MCF 10A (cell line): ENCODE data around the gene DENND11.

DNA sequence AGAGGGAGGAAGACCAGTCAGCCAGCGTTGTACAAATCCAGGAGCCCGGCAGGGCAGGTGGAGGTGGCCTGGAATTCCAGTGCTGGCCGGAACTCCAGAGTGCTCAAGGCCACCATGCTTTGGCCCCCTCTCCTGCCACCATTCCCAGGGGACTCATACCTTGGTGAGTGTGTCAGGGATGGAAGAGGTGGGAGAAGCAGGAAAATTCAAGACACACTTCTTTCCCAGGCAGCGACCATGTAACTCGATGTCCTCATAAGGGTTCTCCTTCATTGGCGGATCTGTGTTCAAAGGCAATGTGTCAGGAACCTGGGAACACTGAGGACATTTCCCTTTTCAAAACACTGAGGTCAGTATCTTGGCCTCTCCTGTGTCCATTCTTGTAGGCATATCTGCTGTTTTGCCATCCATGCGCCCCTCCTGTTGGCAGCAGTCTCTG lies 55.2 kb downstream of the DENND2A start:
- PRO-cap: no peak
- RRBS: no CpG with 5 or more reads among the region's 7 CpGs

GRCh38 chr7:140646919-140647454 lies 6.4 kb upstream of the DENND2A start:
- PRO-cap: no peak
- RRBS: no CpG with 5 or more reads among the region's 6 CpGs

- PRO-cap: no peak
- RRBS: no CpG with 5 or more reads among the region's 12 CpGs
Measured at GRCh38 chr7:140720540-140721327, 24.2 kb downstream of the NDUFB2 start.

DNA sequence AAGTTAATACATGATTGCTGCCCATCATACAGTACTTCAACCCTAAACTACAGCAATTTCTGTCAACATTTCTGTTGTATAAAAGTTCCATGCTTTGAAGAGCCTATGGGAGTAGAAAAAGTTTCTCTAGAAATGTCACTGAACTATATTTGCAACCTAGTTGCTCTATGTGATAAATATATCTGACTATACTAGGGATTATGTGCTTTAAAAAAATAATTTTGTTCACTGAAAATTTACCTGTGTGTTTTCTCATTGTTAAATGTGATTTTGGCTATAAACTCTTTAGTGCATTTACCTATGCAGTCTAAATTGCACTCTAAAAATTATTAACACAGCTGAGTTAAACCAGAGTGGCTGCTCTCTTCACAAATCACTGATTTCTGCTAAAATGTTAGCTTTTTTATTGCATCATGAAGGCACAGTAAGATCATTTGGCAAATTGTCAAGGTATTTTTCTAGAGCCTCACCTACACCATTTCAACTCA lies 25.5 kb downstream of the NDUFB2 start:
- PRO-cap: no peak

- PRO-cap: no peak
- RRBS: 17% methylated on average over 27 of the region's 86 CpGs
Measured at GRCh38 chr7:141072955-141073799, 687 bp upstream of the TMEM178B start.

GRCh38 chr7:141366914-141367366 lies 184.3 kb upstream of the AGK start:
- PRO-cap: no peak
- RRBS: no CpG with 5 or more reads among the region's 3 CpGs

DNA sequence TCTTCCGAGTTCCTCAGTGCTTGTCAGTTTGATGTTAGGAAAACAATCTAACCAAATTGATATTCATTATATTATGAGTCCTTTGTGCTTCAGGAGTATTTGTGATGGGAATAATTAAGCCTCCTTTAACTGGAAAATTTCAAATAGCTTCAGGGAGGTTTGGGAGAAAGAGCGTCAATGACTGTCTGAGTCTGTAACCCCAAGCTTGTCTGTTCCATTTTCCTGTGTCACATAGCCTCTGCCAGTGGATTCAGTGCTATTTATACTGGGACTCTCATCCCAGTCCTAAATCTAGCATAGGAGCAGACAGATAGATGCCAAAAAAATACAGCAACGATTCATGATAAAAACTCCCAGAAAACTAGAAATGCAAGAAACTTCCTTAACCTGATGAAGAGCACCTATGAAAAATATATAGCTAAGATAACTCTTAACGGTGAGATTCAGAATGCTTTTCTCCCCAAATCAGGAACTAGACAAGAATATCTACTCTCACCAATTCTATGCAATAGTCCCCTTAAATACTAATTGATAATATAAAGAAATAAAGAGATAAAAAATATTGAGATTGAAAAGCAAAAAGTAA lies 15.8 kb upstream of the AGK start:
- PRO-cap: no peak
- RRBS: no CpG with 5 or more reads among the region's 4 CpGs

DNA sequence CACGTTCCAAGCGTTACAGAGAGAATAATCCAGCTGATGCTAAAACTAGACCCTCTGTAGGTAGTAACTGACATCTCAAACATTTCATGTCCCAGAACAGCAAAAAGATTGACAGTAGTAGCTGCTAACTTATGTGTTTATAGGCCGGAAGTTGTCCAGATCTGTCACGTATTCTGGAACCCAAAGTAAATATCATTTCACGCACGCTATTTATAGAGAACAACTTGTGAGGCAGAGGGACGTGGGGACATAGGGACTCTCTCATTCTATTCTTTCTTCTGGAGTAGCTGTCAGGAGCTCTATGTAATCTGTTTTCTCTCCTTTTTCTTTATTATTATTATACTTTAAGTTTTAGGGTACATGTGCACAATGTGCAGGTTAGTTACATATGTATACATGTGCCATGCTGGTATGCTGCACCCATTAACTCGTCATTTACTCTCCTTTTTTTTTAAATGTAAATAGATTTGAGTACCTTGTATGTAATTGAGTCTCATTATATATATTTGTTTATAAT lies 22.4 kb downstream of the AGK start:
- PRO-cap: no peak
- RRBS: no CpG with 5 or more reads among the region's 8 CpGs

DNA sequence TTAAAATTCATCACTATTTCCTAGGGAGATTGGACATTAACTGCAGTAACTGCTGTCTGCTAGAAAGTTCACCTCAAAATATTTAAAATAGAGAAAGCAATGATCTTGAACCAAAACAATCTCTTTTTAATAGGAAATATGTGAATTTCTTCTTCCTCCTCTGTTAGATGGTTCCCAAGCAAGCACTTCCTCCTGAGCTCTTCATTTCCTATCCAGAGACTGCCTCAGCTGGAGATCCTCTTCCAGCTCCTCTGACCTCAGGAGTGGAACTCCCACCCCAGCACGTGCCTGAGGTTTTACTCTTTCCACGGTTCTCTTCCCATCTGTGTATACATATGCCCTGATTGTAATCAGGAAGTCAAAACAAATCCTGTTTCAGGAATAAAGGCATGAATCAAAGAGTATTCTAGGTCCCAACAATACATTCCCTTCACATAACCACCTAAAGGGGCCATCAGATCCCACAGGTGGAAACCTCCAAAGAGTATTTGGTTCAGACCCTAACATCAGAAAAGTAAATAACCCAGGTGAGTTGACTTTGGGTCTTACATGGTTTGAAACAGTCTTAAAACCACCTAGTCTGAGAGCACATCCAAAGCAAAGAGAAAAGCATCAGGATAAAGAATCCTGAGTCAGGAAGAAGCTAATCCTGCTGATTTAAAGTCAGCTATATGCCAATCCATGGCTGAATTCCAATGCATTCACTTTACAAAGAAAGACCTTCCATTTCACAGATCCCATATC lies 5.5 kb downstream of the DENND11 start:
- PRO-cap: no peak
- RRBS: no CpG with 5 or more reads among the region's 2 CpGs

DNA sequence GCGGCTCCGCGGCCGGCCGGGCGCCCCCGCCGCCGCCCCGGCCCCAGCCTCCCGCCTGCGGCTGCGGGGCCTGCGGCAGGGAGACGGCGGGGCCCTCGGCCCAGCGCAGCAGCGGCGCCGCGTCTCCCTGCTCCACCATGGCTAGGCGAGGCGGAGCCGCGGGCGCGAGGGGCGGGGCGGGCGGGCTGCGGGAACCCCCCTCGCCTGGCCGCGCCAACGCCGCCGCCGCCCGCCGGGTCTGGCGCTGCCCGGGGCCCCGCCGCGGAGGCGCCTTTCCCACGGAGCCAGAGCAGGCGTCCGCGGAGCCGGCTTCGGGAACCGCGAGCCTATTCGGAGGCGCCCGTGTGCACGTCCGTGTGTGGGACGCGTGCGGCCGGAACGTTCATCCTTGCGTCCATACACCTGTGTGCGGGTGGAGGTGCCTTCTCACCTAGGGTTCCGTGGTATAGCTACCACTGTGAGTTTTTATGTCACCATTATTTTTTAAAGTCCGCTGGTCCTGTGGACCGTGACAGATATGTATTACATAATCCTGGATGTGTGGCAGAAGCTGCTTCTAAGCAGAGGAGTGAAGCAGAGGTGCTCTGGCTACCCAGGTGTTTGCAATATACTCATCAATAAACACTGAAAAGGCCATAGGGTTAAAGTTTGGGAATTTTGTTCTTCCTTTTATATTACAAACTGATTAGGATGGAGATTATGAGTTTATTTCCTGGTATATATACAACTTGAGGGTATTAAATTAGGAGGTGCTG lies at the start of gene DENND11:
DENND11 (minus strand) TSS at position 152 of the 755 bp plus-strand sequence.
- PRO-cap: bidirectional peak, plus-strand start at position 264 of the sequence, minus-strand start at position 150 of the sequence
- RRBS: under 1% methylated on average over 22 of the region's 70 CpGs

GRCh38 chr7:142104624-142105278 lies 6.8 kb upstream of the MGAM2 start:
- PRO-cap: no peak
- RRBS: no CpG with 5 or more reads among the region's 4 CpGs

- PRO-cap: no peak
- RRBS: no CpG with 5 or more reads among the region's 5 CpGs
Measured at GRCh38 chr7:142324273-142324882, 66.5 kb upstream of the PRSS58 start.

GRCh38 chr7:142618612-142619095 lies 130.6 kb upstream of the PRSS1 start:
- PRO-cap: no peak
- RRBS: no CpG with 5 or more reads among the region's 5 CpGs

DNA sequence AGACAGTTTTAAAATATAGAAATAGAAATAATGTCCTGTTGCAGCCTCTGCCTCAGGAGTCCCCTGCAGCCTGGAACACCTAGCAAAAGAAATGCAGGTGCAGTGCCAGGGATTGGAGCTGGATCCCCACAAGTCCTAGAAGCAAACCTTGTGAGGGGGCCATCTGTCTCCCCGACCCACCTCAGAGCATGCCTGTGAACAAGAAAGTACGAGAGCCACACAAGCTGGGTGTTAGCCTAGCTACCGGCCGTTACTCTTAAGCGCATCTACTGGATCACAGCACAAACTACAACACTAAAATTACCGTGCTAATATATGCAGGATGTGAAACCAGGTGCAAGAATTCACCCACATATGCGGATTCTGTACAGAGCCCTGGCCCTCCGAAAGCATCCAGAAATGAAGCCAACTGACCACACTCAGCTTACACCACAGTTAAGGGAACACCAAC lies 16.1 kb upstream of the PRSS1 start:
- PRO-cap: no peak
- RRBS: no CpG with 5 or more reads among the region's 8 CpGs

DNA sequence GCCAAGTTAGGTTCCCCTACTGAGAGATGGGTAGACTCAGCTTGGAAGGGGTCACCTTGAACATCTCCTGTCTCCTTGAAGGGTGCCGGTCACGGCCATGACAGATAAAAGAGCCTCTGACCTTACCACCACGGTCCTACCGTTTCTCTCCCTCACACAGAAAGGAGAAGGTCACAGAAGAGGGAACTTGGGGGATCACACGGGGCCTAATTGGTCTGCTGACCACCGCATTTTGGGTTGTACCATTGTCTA lies 17.0 kb downstream of the PRSS2 start:
- PRO-cap: no peak
- RRBS: no CpG with 5 or more reads among the region's 6 CpGs

GRCh38 chr7:142803398-142803764 lies 32.6 kb downstream of the PRSS2 start:
- PRO-cap: no peak
- RRBS: no CpG with 5 or more reads among the region's 2 CpGs

GRCh38 chr7:142807568-142808234 lies 36.9 kb downstream of the PRSS2 start:
- PRO-cap: no peak
- RRBS: no CpG with 5 or more reads among the region's 5 CpGs

- PRO-cap: no peak
- RRBS: no CpG with 5 or more reads among the region's 4 CpGs
Measured at GRCh38 chr7:143291233-143291776, 3.2 kb downstream of the CASP2 start.

- PRO-cap: no peak
- RRBS: no CpG with 5 or more reads among the region's 19 CpGs
Measured at GRCh38 chr7:143302967-143304206, 12.5 kb upstream of the CLCN1 start.

- PRO-cap: no peak
- RRBS: no CpG with 5 or more reads among the region's 5 CpGs
Measured at GRCh38 chr7:143386636-143387208, 5.6 kb downstream of the ZYX start.